ENCODE measurements around the genes JMJD6 and SRSF2.

DNA sequence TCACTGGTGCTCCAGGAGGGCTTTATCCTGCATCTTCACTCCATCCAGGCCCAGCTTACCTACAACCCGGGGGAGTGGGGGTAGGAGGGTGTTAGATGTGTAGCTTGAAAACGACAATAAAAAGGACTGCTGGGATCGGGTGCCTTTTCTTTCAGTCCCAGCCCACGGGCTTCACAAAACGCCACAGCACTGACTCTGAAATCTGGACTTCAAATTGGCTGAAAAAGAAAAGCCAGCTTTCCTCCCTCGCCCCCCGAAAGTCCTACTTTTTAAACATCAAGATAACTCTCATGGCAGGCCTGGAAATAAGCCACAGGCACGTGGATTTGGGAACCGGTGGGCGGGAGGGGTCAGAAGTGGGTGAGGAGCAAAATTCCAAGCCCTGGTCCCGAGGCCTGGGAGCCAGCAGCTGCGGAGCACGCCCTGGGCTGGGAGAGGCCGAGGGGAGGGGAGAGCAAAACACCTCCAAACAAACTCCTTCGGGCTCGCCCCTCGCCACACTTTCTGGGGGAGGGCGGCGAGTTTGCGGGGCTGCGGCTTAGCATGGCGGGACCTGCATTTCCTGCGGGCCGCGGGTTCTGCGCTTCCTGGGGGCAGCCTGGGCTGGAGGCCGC, 754 bp downstream of the MXRA7 start:
- RRBS: no CpG with 5 or more reads among the region's 27 CpGs

GRCh38 chr17:76725841-76726187, 592 bp downstream of the JMJD6 start:
- RRBS: no CpG with 5 or more reads among the region's 22 CpGs

DNA sequence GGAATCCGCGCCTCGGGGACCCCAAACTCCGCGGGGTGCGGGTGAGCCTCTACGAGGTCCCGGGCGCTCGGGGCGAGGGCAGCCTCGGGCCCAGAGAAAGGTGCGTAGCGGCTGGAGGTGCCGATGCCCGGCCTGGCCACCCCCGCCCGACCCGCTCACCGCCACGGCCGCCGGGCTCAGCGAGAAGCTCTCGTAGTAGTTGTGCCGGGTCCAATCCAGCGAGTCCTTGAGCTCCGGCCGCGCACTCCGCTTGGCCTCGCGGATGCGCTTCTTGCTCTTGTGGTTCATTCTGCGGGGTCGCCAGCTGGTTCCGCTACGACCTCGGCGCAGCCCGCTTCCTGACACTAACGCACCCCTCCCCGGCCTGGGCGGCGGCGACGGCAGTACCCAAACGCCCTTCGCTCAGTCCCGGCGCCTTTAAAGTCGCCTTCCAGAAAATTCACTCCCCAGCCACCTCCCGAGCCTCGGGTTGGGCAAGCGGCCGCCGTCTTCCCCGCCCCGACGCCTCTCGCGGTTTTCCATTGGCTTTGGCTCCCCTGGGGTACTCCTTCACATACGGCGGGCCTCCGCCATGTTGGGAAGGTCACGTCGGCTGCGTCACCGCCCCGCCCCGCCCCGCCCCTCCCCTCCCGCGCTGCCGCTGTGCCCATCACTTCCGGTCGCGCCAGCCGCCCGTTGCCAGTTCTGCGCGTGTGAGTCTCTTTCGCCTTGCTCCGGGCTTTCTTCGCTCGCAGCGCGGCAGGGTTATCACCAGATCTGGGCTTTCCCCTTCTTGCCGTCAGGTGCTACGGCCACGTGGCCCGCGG, at the start of gene JMJD6:
TSS of gene JMJD6 (minus strand) at position 419 of the 806 bp plus-strand sequence.
- RRBS: 3% methylated on average over 55 of the region's 93 CpGs

- RRBS: no CpG with 5 or more reads among the region's 4 CpGs
These were observed 4.1 kb downstream of the SRSF2 start for GRCh38 chr17:76732689-76733785.

DNA sequence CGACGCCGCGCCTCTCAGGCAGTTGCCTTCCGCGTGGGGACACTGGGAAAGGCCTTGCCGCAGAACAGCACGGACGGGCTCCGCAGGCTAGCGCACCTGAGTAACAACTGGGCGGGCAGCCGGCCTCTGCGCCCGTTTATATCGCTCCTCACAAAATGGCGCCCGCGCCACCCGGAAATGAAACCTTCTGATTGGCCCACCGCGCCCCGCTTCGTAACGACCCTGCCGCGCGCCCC, at the start of gene SRSF2:
TSS of gene SRSF2 (minus strand) at position 109 of the 236 bp plus-strand sequence.
- RRBS: 3% methylated on average over 10 of the region's 28 CpGs

DNA sequence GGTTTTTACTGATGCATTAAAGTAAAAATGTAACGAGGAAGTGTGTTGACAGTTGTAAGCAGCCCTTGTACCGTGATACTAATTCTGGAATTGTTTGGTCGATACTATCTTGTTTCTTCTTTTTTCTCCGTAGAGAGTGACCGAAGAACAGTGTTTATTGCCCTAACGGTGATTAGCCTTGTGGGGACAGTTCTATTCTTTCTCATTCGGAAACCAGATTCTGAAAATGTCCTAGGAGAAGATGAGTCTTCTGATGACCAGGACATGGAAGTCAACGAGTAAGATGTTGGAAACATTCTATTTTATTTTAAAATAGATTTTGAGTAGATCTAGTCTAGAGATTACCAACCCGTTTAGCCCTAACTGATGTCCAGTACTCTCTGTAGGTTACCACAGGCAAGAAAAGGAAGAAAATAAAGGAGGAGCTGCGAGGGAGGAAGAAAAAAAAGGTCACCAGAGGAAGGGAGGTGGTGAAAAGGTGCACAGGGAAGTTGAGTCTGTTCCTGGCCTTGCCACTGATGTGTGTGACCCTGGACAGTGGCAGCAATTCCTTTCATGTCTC, 6.4 kb downstream of the MFSD11 start:
- RRBS: no CpG with 5 or more reads among the region's 10 CpGs

GRCh38 chr17:76841762-76842486, 26.3 kb upstream of the MGAT5B start:
- RRBS: 14% methylated on average over 3 of the region's 10 CpGs

GRCh38 chr17:76969439-76969810, 101.2 kb downstream of the MGAT5B start:
- RRBS: 14% methylated on average over 9 of the region's 12 CpGs

DNA sequence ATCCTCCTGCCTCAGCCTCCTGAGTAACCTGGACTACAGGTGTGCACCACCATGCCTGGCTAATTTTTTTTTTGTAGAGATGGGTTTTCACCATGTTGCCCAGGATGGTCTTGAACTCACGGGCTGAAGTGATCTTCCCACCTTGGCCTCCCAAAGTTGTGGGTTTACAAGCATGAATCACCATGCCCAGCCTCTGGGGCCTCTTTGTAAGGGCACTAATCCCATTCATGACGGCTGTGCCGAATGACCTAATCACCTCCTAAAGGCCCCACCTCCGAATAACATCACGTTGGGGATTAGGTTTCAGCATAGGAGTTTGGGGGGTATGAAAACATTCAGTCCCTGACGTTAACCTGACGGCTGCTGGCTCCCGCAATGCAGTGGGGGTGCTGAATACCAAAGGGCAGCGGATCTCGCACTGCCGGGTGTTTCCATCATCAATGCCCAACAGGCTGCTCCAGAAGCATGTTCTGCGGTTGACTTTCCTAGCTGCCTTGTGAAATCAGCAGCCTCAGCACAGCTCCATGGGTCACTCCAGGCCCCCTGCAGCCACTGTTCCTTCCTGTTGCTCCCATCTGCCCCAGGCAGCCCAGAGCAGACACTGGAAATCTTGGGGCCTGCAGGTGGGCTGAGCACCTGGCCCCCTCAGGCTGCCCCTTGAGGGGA, 120.8 kb upstream of the SEC14L1 start:
- RRBS: no CpG with 5 or more reads among the region's 12 CpGs

DNA sequence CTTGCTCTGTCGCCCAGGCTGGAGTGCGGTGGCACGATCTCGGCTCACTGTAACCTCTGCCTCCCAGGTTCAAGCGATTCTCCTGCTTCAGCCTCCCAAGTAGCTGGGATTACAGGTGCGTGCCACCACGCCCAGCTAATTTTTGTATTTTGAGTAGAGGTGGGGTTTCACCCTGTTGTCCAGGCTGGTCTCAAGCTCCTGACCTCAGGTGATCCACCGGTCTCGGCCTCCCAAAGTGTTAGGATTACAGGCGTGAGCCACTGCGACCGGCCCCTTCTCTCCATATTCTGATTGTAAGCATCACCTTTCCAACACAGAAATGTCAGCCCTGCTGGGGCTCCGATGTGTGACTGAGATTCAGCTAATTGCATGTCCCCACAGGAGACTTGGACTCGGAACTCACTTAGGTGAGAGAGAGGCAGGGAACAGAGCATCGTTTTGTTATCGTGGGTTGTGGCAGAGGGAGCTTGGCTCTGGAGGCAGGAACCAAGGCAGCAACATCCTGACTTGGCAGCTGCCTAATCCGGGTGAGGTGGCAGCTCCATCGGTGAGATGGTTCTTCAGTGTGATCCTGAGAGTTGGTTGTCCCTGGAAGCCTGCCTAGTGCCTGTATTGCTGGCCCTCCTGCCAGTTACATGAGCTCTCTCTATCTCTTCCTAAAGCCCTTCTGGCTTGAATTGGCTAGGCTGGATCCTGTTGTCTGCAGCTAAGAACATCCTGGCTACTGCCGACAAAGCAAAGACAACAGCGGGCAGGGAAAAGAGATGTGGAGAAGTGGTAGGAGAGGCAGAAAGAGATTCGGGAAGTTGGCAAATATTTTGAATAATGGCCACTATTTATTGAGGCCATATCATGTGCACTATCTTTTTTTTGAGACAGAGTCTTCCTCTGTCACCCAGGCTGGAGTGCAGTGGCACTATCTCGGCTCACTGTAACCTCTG, 20.0 kb upstream of the SEC14L1 start:
- RRBS: no CpG with 5 or more reads among the region's 22 CpGs

DNA sequence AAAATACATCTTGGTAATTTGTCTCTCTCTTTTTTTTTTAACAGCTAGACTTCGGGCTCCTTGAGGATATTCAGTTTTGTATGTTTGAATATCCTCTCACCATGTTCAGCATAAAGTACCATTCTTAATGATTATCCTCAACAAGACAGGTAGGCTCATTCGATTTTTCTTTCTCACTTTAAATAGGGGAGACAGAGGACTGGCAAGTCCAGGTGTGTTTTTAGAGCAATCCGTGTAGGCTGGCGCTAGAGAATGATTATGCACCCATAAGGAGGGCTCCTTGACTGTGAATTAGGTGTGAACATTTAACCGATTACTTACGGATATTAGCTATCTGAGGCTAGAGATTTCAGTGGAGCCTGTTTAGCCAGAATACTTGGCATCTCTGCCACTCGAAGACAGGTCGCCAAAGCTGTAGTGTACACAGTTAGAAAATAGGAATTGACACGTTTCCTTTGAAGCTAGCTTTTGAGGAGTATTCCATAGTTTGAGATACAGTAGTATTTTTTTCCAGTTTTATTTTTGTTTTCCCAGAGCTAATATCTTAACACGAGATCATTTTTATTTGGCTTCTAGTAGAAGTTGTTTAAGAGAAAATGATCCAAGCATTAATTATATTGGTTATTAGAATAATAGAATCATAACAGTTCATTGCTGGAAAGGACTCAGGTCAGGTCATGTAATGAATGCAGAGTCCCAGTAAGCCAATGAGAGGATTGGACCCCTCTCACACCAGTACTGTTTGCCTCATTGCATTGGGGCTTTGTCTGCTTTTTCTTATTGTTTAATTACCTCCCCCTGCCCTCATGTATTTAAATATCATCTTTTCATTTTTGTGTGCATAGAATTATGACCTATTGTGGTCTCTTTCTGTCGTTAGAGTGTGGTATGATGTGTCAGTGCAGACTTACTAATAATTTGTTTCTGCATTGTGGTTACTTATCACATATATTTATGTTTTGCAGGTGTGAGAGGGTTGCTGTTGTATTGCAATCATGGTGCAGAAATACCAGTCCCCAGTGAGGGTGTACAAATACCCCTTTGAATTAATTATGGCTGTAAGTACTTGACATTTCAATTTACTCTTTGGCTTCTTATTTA, 2.2 kb downstream of the SEC14L1 start:
- RRBS: no CpG with 5 or more reads among the region's 11 CpGs

DNA sequence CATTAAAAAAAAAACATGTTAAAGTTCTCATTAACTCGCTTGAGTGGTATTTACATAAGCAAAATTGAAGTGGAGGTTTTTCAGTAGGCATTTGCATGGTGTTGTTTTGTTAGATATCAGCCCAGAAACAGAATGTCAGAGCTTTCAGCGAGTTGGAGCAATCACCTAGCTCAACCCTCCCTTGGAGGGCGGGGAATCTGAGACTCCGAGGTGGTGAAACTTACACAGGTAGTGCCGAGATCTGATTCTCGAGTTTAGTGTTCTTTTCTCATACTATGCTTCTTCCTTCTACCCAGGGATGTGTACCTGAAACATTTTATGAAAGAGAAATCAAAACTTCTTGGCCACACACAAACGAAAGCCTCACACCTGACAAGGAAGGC, 6.6 kb downstream of the SEC14L1 start:
- RRBS: no CpG with 5 or more reads among the region's 7 CpGs

- RRBS: 98% methylated on average over 5 of the region's 12 CpGs
These were observed 37.8 kb downstream of the SEC14L1 start for GRCh38 chr17:77178628-77179001.

DNA sequence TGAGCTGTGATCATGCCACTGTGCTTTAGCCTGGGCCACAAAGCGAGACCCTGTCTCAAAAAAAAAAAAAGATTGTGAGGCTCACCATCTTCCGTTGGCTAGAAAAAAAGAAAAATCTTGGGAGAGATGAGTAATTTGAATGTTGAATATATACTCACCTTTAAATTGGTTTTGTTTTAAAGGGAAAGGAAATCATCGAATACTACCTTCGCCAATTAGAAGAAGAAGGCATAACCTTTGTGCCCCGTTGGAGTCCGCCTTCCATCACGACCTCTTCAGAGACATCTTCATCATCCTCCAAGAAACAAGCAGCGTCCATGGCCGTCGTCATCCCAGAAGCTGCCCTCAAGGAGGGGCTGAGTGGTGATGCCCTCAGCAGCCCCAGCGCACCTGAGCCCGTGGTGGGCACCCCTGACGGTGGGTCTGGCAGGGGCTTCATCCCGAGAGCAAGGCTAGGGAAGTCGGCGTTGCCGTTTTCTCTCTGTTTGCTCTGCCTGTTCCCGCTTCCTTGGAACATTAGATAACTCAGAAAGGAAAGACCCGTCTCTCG, 53.8 kb downstream of the SEC14L1 start:
- RRBS: no CpG with 5 or more reads among the region's 20 CpGs

GRCh38 chr17:77279591-77280306, 1.6 kb upstream of the SEPTIN9 start:
- RRBS: 100% methylated on average over 1 of the region's 17 CpGs

GRCh38 chr17:77343321-77344022, 62.2 kb downstream of the SEPTIN9 start:
- RRBS: no CpG with 5 or more reads among the region's 7 CpGs

- RRBS: 97% methylated on average over 5 of the region's 28 CpGs
These were observed 94.6 kb downstream of the SEPTIN9 start for GRCh38 chr17:77375439-77376722.

GRCh38 chr17:77423293-77424451, 142.4 kb downstream of the SEPTIN9 start:
- RRBS: 100% methylated on average over 1 of the region's 39 CpGs

DNA sequence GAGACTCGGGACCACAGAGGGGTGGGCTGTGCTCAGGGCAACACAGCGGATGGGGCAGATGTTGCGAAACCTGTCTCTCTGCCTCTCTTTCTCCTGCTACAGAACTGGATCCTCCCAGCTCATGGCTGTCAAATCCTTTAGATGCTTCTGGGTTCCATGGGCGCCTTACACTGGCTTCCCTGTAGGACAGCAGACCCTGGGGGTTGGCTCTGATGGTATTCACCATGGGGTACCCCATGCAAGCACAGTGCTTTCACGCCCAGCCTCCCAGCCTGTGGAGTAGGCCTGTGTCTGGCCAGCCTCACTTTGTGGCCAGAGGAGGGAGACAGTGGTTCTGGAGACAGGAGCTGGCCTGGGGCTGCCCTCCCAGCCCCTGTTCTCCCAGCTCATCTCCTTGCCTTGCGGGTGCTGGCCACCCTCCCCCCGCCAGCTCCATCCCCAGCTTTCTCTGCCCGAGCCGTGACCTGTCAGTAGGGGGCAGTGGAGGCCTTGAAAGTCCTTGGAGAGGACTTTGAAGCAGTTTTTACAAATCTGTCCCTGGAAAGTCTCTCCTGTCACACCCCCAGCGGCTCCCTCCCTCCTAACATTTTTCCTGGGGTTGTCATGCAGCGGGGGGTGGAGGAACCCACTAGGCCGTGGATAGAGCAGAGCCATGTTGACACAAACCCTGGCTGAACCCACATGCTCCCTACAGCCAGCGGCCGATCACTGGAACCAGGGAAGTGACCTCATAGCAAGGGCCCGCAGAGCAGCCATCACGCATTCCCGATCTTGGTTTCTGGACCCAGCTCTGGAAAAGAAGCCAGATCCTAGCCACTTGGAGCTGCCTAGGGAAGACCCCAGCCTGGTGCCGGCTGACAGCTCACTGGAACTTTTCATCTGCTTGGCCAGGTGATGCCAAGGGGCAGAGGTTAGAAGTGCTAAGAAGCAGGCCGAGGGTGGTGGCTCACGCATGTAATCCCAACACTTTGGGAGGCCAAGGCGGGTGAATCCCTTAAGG, 148.8 kb downstream of the SEPTIN9 start:
- RRBS: no CpG with 5 or more reads among the region's 21 CpGs

DNA sequence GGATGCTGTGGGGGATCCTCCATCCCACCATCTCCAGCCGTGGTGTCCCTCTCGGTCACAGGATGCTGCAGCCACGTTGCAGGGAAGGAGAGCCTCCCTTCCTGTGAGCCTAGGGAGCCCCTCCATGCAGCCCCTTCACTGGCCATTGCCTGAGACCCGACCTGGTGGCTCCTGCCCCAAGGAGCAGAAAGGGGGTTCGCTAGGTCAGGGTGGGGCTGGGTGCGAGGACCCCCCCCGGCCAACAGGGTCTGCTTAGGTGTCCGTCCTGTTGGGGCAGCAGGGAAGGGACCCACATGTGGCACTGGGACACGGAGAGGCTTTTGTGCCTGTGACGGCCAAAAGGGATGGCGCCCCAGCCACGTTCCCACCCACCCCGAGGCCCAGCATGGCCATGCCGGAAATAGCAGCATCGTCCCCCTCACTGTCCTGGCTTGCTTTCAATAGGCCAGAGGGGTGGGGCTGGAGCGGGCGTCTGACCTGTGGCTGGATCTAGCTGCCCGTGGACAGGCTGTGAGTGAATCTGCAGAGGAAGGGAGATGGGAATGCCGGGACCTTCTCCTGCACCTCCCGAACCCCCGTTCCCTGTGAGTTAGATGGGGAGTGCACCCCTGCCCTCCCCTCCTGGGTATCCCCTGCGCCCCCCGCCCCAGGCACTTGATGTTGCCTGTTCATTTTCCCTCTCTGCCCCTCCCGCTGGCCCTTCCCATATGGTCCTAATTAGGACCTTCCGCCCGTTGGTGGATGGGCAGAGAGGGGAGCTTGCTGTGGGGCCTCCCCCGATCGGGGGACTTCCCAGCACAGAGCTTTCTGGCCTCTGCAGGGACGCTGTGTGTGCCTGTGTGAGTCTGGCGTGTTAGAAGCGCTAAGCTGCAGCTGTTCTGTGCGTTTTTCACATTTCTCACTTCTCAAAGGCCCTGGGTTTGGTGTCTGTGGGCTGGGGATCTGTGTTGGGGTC, 152.1 kb downstream of the SEPTIN9 start:
- RRBS: no CpG with 5 or more reads among the region's 32 CpGs

All from OVCAR3 (cell line).